Anterior vena cava (tissue), 1 donor: ENCODE data around the genes COTL1 and CRISPLD2.

- PRO-cap: no peak
Measured at GRCh38 chr16:84505374-84505669, 863 bp upstream of the MEAK7 start.

DNA sequence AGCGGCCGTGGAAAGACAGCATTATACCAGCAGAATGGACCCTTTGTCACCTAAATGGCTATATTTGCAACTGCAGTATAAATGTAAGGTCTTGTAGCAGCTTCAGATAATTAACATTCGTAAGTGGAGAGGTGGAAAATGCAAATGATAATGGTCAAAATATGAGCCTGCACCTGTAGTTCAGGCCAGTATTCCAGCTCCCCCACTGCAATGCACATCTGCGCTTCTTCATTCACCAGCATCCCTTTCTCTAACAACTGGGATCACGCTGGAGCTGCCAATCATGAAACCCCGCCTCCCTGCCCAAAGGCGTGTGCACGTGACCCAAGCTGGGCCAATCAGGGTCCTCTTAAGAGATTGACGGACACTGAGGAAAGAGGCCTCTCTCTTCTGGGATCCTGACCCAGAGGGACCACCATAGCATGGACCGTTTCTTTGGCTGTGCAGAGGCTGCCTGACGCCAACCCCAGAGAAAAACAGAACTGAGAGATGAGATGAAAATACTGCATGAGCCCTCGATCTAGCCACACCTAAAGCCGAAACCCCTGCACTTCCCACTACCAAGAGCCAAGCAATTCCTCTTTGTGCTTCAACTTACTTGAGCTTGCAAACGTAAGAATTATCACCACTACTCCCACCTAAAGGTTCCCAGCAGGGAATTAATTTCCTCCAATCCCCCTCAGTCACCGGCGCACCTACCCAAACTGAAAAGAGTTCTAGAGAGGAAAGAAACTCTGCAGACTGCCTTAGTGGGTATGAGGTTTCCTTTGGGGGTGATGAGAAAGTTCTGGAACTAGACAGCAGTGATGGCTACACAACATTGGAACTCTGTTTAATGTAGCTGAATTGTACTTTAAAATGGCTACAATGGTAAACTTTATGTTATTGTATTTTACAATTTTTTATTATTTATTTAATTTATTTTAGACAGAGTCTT lies 31.9 kb downstream of the COTL1 start:
- PRO-cap: no peak

GRCh38 chr16:84593726-84594752 lies 23.8 kb downstream of the COTL1 start:
- PRO-cap: unidirectional peak, plus-strand start at chr16:84594423

DNA sequence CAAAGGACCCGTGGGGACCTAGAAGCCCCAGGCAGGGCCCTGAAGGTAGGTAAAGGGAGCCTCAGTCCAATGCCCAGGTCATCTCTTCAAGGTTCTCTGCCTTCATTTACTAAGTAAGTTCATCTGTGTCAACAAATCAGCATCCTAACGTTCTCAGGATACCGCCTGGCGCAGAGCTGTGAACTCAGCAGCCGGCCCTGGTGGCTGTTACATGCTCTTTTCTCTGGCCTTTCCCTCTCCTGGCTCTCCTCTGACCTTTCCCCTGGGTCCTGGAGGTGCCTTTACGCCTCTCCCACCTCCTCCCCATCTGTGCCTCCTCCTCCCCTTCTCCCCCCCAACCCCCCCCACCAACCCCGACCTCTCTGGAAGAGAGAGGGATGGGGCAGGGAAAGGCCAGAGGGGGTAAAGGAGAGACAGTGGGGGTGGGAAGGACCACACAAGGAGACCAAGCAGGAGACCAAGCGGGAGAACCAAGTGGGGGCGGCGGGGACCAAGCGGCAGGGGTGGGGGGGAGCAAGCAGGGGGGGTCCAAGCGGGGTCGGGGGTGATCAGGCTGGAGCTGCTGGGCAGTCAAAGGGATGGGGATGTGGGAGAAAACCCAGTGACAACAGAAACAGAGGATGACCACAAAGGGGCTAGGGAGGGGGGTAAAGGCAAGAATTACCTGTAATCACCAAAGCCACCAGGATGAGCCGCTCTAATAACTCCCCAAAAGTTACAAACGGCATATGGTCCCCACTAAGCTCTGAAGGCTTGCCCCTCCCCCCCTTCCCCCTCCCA lies 19.4 kb downstream of the COTL1 start:
- PRO-cap: no peak

- PRO-cap: no peak
Measured at GRCh38 chr16:84611711-84612010, 6.2 kb downstream of the COTL1 start.

DNA sequence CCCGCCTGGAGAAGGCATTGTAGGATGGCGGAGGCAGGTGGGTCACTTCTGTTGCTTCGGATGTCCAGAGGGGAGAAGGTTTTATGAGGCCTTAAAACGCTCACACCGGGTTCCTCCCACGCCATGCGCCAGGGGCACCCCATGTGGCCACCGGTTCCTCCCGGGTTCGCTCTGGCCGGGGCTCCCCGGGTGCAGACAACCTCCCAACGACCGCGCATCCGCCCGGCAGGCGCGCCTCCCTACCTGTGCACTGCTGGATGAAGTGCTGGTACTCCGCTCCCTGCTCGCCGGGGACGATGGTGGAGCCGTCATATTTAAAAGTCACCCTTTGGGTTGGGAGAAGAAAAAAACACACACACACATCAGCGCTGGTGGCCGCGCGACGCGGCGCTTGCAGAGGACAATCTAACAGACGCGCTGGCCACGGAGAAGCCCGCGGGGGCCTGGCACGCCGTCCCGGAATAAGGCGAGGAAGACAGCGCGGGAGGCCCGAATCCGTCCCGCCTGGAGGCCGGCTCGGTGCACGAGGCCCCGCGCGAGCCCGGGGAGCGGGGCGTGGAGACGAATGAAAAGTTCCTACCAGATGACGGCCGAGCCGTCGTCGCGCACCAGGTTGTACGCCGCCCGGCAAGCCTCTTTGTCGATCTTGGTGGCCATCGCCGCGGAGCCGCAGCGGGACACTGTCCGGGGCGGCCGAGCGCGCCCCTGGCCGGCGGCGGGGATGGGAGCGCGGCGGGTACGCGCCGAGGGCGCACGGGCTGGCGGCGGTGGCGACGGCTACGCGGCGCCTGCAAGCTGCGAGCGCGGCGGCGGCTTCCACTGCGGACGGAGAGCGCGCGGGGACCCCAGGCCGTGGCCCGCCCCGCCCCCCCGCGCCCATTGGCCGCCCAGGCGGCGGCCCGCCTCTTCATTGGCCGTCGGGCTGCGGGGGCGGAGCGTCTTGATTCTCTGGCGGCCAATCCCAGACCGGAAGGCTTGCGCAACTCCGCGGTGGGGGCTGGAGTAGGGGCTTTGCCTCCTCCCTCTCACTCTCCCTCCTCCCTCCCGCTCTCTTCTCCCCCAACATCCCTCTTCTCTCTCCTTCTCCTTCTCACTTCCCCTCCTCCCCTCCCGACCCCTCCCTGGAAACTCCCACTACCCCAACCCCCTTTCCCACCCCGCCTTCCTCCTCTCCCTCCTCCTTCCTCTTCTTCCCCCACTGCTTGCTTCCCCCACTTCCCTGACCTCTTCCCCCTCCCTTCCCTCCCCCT lies at the start of gene COTL1:
Gene COTL1 (minus strand): TSS at position 821 of the 1,250 bp plus-strand sequence.
- PRO-cap: bidirectional peak, plus-strand start at position 1,038 of the sequence, minus-strand start at position 818 of the sequence

GRCh38 chr16:84774784-84775168 lies 45.0 kb upstream of the CRISPLD2 start:
- PRO-cap: unidirectional peak, plus-strand start at chr16:84775036

GRCh38 chr16:84806632-84807020 lies 13.2 kb upstream of the CRISPLD2 start:
- PRO-cap: no peak

DNA sequence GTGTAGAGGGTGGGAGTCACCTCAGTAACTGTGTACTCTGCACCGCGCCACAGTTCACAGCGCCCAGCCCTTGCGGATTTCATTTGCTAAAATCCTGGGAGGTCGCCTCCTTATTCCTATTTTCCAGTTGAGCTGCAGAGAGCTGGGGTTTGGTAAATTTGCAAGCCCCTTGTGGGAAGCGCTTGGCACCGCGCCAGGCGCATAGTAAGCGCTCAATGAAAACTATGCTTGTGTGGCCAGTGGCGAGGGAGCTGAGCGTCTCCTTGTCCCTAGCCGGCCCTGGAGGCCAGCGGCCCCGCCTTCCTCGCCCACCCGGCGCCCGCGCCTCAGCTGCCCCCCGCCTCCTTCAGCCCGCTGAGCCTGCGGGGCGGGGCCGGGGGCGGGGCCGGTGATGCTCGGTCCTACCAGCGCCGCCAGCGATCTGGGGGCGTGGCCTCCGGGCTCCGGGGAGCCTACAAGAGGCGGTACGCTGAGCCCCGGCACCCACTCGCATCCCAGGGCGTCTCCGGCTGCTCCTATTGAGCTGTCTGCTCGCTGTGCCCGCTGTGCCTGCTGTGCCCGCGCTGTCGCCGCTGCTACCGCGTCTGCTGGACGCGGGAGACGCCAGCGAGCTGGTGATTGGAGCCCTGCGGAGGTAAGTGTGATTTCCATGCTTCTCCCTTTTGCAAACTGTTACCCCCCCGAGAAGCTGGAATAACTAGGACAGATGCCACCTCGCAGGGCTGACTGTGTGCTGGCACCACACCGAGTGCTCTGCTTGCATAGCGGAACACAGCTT lies at the start of gene CRISPLD2:
Gene CRISPLD2 (plus strand): TSS at position 486 of the 778 bp plus-strand sequence.
- PRO-cap: bidirectional peak, plus-strand start at position 486 of the sequence, minus-strand start at position 321 of the sequence

- PRO-cap: no peak
Measured at GRCh38 chr16:84834490-84834897, 14.7 kb downstream of the CRISPLD2 start.

- PRO-cap: no peak
Measured at GRCh38 chr16:84838530-84838729, 18.6 kb downstream of the CRISPLD2 start.

DNA sequence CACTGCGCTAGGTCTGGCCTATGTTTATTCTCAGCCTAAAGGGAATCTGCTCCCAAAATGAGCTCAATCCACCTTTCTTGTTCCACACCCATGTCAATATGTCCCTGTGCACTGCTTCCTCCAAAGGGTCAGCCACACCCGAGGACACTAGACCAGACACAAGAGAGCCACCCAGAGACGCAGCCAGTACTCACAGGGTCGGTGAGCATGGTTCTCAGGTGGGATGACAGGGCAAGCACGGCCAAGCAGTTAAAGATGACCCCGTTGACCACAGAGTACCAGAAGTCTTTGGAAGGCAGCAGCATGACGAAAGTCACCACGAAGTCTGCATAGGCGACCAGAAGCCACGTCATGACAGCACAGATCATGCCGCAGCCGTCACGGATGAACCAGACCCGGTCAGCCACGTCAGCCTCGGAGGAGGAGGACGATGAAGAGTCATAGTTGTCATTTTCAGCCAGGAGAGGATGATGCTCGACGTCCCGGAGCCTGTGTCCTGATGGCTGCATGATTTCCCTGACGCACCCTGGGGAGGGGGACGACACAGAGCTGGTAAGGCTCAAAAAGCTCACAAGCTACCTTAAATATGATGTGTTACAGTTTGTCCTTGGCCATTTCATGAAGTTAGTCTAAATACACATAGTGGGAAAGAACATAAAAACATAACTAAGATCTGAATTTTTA lies 21.1 kb downstream of the ZDHHC7 start:
- PRO-cap: no peak

DNA sequence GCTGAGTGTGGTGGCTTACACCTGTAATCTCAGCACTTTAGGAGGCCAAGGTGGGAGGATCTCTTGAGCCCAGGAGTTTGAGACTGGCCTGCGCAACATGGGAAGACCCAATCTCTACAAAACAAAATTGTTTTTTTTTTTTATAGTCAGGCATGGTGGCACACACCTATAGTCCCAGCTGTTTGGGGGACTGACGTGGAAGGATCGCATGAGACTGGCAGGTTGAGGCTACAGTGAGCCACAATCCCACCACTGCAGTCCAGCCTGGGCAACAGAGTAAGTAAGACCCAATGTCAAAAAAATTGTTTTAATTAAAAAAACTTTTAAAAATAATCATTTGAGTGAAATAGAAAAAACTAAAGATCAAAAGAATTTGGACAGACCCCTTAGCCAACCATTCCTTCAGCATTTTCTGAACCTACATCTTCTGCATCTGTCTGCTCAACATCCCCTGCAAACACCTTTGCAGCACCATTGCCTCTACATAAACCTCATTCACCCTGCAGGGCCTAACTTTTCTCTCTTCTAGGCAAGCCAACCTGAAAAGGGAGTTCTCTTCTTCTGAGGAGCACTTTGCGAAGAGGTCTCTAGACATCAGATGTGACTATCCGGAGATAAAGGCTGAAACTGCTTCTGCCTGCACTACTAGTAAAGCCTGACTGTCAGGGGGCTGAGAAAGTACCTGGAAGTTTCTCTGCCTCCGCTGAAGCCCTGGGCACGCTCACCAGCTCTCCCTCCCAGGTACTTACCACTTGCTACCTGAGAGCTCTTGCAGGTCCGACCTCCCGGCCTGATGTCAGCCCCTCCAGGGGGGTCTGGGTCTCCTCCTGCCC lies 17.8 kb downstream of the ZDHHC7 start:
- PRO-cap: no peak

- PRO-cap: no peak
Measured at GRCh38 chr16:84998989-84999615, 12.2 kb downstream of the ZDHHC7 start.

GRCh38 chr16:85010445-85011369 lies 628 bp downstream of the ZDHHC7 start:
- PRO-cap: no peak

- PRO-cap: no peak
Measured at GRCh38 chr16:85086773-85087511, 25.3 kb downstream of the CIBAR2 start.

GRCh38 chr16:85205632-85206248 lies 93.5 kb upstream of the CIBAR2 start:
- PRO-cap: no peak

DNA sequence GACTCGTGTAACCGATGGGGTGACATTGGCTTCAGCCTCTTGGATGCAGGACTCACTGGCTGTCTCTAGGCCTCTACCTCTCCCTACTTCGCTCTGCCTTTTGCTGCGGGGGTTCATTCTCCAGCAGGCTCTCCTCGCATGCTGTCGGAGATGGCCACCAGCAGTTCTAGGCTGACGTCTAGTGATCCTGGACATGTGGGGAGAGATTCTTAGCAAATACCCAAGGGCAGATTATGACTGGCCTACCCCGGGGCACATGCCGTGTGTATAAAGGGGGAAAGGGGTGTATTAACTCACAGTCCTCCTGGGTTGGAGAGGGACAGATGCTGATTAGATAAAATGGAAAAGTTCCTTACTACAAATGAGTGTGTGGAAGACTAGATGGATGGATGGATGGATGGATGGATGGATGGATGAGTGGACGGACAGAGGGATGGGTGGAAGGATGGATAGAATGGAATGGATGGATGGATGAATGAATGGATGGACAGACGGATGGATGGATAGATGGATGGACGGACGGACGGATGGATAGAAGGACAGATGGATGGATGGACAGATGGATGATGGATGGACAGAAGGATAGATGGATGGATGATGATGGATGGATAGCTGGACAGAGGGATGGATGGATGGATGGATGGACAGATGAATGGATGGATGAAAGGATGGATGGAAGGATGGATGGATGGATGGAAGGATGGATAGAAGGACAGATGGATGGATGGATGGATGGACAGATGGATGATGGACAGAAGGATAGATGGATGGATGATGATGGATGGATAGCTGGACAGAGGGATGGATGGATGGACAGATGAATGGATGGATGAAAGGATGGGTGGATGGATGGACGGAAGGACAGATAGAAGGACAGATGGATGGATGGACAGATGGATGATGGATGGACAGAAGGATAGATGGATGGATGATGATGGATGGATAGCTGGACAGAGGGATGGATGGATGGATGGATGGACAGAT lies 118.5 kb upstream of the CIBAR2 start:
- PRO-cap: no peak

- PRO-cap: no peak
Measured at GRCh38 chr16:85365008-85365795, 247.9 kb upstream of the GSE1 start.

- PRO-cap: no peak
Measured at GRCh38 chr16:85381804-85382996, 230.9 kb upstream of the GSE1 start.